HTR-8/SVneo (cell line): ENCODE measurements around the gene PALM2AKAP2.

- RRBS = no CpG with 5 or more reads among the region's 12 CpGs
Measured at GRCh38 chr9:109032990-109033775, 19.9 kb upstream of the CTNNAL1 start.

DNA sequence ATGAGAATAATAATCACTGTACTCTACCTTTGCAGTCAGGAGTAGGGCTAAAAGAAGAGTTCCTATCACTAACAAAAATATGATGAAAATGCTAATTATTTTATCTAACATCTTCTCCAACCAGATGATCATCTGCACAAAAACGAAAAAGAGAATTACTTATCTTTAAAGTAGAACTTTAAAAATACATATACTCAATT, 39.0 kb downstream of the TMEM245 start:
- RRBS = no CpG with 5 or more reads among the region's 1 CpG

- RRBS = no CpG with 5 or more reads among the region's 6 CpGs
Measured at GRCh38 chr9:109087118-109087432, 32.7 kb downstream of the TMEM245 start.

GRCh38 chr9:109277529-109278048, 43.3 kb downstream of the EPB41L4B start:
- RRBS = no CpG with 5 or more reads among the region's 9 CpGs

DNA sequence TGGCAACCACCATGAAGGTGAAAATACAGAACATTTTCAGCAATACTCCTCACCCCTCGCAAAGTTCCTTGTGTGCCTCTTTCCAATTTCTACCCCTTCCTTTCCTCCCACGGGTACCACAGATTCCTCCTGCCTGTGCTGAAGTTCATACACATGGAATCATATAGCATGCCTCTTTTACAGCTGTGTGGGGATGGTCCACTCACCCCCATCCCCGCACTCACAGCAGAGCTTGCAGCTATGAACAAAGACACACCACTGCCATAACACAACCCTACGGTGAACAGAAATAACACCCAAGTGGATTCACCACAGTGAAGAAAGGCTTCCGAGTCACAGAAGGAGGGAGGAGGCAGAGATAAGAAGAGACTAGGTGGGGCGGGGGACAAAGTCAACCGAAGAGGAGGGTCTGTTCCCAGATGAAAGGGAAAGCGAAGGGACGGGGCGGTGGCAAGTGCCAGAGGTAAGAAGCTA, 21.1 kb downstream of the EPB41L4B start:
- RRBS = no CpG with 5 or more reads among the region's 10 CpGs

DNA sequence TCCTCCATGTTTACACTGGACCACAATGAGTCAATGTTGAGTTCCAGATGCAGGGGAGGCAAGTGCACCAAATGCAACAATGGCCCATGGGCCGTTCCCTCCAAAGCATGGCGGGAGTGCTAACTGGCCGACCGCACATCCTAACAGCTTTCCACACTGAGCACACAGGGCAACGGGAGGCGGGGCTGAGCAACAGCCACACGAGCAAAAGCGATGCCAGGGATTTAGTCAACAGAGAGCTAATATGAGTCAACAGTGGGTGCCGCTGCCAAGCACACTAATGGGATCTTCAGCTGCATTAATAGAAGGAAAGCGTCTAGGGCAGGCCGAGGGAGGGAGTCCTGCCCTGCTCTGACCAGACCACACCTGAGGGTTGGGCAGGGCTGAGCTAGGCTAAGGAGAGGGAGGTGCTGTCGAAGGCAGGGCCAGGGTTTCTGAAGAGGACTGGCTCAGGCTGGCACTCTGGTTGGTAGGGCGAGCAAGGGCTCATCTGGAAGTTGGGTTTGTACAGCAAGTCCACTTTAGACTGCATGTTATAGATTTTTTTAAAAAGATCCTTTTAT, 4.6 kb downstream of the EPB41L4B start:
- RRBS = no CpG with 5 or more reads among the region's 13 CpGs

DNA sequence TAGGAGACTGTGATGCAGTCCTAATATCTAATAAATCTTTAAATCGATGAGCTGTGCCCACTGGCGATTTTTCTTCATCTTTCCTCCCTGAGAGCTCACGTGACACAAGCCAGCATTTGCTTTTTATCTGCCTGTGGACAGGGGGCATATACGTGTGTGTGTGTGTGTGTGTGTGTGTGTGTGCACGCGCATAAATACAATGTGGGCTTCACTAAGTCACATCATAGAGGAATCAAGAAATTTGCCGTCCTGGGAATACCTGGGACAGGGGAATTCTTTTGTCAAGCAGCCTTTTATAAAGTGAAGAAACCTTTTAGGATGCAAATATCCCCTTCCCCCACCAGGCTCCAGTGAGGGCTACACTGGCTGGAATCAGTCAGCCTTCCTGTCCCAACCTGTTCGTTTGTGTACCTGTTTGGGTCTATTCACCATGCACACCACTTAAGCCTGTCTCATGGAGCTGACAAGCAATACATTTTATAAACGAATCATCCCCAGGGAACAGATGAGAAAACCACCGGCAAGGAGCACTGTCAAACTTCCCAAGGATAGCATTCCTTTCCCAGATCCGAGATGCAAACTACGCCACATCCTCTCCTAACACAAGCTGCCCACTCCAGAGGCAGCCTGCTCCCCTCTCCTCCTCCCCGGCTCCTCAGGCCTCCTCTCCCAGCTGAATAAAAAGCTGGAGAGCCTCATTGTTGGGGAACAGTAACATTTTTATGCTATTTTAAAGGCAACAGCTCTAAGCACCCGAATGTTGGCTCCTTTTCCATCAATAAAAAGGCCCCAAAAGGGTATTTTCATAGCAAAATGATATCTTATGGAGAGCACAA, 2.6 kb downstream of the EPB41L4B start:
- RRBS = 60% methylated on average over 2 of the region's 14 CpGs

DNA sequence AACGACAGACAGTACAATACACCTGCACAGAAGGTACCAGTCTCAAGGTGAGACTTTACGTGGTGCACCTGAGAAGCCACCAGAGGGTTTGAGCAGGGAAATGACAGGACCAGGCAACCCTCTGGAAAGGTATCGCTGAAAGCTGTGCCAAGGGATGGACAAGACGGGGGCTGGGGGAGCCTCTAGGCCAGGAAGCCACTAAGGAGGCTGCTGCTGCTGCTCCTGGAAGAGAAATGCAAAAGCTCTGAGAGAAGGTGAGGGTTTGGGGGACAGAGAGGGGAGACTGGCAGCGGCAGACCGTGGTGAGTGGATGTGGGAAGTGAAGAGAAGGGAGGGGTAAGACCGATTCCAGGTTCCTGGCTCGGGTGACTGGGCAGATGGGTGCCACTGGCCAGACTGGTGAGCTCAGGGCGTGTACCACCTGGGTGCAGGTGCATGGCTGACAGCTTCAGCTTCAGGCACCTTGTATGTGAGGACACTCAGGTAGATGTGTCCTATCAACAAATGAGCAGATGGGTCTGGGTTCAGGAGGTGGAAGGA, 65.9 kb upstream of the EPB41L4B start:
- RRBS = no CpG with 5 or more reads among the region's 9 CpGs

- RRBS = no CpG with 5 or more reads among the region's 10 CpGs
Measured at GRCh38 chr9:109428522-109429172, 69.5 kb downstream of the PTPN3 start.

DNA sequence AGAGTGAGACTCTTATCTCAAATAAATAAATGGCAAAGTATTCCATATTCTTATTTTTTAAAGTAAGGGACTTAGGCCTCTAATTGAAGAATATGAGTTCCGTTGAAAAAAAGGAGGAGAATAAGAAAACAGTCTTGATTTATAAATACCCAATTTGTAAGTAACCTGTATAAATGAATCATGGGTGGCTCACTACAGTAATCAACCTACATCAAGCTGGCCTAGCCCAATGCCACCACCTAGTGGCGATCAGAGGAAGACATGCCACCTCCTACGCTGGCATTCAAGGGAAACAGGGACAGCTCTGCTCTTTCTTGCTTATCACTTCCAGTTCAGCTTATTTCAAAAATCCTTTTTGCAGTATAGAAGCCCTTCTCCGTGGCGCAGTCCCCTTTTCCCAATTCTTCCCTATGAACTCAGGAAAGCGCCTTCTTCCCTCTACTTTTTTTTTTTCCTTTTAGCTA, 28.5 kb downstream of the PTPN3 start:
- RRBS = no CpG with 5 or more reads among the region's 6 CpGs

DNA sequence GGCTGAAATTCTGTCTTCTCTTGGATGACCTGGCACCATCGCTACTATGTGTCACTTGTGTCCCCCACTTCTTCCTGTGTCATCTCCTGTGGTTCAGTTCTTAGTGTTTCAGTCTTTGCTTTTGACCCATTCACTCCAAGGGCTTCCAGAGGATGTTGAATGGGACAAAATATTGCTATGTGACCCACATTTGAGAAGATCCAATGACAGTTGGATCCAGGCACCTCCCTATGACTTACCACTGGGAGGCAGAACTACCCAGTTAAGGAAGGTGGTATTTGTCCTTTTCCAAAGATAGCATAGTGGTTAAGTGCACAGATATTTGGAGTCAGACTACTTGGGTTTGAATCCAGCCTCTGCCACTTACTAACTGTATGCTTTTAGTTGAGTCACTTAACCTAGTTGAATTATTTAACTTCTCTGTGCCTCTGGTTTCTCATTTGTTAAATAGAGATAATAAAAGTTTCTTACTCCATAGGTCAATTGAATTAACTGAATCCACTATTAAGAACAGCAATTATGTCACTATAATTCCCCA, 74.5 kb upstream of the PALM2AKAP2 start:
- RRBS = no CpG with 5 or more reads among the region's 1 CpG

- RRBS = no CpG with 5 or more reads among the region's 2 CpGs
Measured at GRCh38 chr9:109772205-109772524, 7.8 kb upstream of the PALM2AKAP2 start.

DNA sequence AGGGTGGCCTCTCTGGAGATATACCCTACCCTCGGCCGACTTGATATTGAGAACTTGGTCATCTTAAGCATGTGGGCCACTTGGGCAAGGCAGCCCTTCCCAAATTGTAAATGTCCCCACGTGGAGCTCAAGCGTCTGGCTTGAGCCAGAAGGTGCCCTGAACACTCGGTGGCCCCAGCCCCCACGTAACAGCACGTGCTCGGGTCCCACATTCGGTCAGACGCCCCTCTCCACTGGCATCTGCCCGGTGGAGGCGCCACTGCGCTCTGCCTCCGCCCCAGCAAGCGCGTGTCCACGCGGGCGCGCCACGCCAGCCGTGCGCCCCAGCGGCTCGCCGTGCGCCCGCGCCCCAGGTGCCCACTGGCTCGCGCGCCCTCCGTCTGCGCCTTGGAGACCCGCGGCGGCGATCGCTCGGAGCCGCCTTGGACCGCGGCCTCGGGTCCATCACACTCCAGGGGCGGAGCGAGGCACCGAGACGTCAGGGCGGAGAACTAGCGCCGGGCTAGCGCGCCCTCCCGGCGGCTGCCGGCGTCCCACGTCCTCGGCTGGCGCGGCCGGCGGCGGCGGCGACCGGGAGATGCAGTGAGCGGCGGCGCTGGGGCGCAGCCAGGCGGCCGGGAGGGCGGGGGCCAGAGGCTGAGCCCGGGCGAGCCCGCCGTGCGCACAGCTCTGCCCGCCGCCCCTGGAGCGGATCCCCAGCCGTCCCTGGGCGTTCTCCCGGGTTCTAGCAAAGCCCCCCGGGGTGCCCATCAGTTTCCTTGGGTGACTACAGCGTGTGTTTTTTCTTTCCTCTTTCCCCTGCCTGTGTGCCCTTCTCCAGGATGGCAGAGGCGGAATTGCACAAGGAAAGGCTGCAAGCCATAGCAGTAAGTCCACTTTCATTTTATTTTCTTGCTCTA, at the start of gene PALM2AKAP2:
Gene PALM2AKAP2, plus strand, starts transcription at position 531 of the 899 bp plus-strand sequence.
- RRBS = 2% methylated on average over 18 of the region's 88 CpGs

- RRBS = no CpG with 5 or more reads among the region's 11 CpGs
Measured at GRCh38 chr9:109867193-109867751, 87.3 kb downstream of the PALM2AKAP2 start.

DNA sequence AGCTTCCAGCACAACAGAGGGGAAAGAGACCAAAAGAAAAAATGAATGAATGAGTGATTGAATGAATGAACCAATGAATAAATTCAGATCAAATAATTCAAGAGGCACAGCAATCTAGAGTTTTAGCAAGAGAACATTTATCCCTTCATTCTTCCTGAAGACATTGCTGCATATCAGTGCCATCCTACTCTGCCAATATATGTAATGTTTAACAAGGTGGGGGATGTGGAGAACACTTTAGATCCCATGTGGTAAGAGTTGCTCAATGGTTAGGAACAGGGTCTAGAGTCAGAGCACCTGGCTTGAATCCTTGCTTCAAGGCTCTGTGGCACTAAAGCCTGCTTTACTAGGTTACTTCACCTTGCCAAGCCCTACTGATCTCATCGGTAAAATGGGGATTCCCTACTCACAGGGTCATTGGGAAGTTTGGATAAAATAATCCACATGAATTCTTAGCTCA, 142.6 kb downstream of the PALM2AKAP2 start:
- RRBS = no CpG with 5 or more reads among the region's 1 CpG

- RRBS = no CpG with 5 or more reads among the region's 5 CpGs
Measured at GRCh38 chr9:110099191-110099792, 108.7 kb downstream of the C9orf152 start.

DNA sequence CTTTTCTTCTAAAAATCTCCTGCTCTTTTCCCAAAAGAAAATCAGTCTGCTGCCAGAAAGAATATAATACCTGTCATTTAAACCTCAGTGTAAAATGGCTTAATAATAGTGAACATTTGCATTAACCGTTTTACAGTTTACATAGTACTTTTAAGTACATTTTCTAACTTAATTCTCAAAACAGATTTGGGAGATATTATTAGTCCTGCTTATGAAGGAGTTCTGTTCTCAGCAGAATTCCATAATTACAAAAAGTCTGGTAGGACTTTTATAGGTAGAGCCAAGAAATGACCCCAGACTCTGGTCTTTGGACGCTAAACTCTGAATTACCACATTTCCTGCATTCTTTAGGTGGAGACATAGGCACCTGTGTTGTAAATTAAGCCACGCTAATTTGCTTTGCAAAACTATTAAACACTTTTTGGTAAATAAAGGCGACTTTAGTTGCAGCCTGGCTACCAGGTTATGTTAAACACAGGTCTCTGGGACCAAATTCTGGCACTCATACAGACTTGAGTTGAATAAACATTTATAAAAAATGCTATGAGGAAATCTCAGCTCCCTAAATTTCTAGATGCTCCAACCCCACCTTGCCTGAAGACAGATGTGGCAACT, 77.8 kb downstream of the C9orf152 start:
- RRBS = no CpG with 5 or more reads among the region's 4 CpGs

- RRBS = no CpG with 5 or more reads among the region's 5 CpGs
Measured at GRCh38 chr9:110440143-110440796, 102.6 kb upstream of the TXNDC8 start.

GRCh38 chr9:110441824-110442562, 104.3 kb upstream of the TXNDC8 start:
- RRBS = no CpG with 5 or more reads among the region's 12 CpGs

- RRBS = no CpG with 5 or more reads among the region's 2 CpGs
Measured at GRCh38 chr9:110727870-110728580, 59.4 kb downstream of the MUSK start.